Melanocyte of skin (primary cell): ENCODE results near the genes CFAP57, C1orf210 and TIE1.

DNA sequence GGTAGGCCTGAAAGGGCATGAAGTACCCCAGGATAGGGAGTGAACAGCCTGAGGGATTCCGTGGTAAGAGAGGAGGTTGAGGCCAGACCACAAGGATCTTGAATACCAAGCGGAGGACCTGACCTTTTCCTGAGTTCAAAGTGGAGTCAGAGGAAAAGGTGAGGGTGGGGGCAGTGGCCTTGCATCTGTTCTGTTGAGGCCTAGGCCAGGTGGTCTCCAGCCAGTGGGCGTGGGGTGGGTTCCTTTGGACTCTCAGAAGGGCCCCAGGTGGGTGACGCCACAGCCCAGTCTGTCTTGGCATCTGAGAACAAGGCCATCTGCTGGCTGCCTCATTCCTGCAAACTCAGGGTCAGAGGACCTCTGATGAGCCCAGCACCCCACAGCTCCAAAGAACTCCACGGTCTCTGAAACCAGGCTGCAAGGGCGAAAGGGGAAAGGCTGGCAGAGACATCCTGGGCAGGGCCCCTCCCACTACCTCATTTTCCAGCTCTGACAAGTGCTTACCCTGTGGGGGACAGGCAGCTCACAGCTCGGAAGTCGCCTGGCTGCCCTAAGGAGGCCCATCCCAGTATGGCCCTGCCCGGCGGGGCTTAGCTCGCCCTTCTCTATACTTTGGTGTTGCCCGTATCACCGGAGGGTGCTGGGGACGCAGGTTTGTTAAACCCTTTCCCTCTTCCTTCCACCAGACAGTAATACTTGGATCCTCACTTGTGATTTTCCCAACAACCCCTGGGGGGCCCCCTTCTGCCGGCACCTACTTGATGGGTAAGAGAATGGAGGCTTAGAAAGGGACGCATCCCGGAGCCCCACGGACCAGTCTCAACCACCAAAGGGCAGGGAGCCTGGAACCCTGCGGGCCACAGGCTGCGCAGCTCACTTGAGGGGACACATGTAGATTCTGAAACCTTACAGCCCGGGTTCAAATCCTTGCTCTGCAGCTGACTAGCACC, 10.8 kb upstream of the EDN2 start:
- CAGE, long polyA plus RNA, 2 experiments, result no peak in any of the 2 experiments

DNA sequence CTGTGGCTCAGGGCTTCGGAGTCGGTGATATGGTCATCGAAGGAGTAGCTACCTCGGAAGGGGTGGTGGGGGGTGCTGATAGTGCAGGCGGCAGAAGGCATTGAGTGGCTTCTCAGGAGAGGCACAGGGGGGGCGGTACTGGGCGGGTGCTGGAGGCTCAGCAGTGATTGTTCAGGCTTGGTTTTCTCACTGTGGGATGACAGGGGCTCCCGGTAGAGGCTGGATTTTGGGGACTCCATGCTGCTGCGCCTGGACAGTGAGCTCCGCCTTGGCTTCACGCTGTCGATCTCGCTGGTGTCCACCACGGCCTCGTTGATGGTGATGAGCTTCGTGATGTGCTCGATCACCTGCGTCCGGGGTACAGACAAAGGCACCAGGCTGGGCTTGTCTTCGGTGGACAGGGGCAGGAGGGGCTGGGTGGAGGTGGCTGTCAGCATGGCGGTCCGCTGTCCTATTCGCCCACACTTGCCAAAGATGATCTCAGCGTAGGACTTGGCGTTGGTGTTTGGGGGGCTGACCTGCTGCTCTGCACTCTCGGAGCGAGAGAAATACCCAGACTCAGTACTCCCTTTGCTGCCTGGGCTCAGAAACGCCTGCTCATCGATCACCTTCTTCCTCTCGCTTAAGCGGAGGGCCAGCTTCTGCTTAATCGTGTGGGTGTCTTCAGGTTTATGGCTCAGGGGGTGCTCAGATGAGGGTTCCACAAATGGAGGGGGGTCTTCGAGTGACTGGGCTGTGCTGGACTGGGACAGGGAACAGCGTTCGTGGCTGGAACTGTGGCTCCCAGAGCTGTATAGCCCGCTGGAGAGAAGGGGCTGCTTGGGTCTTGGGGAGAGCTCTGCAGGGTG, 98.8 kb upstream of the EDN2 start:
- CAGE, long polyA plus RNA, 2 experiments, result no peak in any of the 2 experiments

DNA sequence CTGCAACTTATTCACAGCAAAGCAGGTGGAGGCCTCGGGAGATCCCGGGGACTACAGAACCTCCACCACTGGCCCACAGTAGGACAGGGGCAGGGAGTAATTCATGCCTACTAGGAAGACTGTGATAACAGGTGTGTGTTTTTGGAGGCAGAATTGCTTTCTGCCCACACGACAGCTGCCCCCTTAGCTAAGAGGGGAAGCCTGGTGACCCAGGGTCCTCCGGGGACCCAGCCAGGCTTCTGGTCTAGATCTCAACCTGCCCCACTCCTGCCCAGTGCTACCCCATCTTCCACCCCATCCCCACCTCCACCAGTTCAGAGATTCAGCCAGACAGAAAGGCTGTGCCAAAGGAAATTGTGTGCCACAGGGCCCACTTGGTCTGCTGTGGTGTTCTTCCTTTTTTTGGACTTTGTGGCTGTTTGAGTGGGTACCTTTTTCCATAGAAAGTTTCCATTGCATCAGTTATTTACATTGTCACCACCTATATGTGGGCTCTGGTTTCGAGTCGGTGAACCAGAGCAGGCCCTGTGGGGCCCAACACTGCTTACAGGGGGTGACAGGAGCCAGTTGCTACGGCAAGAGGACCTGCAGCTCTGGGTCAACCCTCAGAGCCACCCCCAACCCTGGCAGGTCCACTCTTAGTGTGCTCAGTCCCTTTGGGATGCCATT, 156.8 kb upstream of the EDN2 start:
- CAGE, long polyA plus RNA, 2 experiments, result no peak in any of the 2 experiments

GRCh38 chr1:41806248-41806744, 112.4 kb downstream of the HIVEP3 start:
- CAGE, long polyA plus RNA, 2 experiments, result no peak in any of the 2 experiments

GRCh38 chr1:41823310-41823918, 95.3 kb downstream of the HIVEP3 start:
- CAGE, long polyA plus RNA, 2 experiments, result no peak in any of the 2 experiments

DNA sequence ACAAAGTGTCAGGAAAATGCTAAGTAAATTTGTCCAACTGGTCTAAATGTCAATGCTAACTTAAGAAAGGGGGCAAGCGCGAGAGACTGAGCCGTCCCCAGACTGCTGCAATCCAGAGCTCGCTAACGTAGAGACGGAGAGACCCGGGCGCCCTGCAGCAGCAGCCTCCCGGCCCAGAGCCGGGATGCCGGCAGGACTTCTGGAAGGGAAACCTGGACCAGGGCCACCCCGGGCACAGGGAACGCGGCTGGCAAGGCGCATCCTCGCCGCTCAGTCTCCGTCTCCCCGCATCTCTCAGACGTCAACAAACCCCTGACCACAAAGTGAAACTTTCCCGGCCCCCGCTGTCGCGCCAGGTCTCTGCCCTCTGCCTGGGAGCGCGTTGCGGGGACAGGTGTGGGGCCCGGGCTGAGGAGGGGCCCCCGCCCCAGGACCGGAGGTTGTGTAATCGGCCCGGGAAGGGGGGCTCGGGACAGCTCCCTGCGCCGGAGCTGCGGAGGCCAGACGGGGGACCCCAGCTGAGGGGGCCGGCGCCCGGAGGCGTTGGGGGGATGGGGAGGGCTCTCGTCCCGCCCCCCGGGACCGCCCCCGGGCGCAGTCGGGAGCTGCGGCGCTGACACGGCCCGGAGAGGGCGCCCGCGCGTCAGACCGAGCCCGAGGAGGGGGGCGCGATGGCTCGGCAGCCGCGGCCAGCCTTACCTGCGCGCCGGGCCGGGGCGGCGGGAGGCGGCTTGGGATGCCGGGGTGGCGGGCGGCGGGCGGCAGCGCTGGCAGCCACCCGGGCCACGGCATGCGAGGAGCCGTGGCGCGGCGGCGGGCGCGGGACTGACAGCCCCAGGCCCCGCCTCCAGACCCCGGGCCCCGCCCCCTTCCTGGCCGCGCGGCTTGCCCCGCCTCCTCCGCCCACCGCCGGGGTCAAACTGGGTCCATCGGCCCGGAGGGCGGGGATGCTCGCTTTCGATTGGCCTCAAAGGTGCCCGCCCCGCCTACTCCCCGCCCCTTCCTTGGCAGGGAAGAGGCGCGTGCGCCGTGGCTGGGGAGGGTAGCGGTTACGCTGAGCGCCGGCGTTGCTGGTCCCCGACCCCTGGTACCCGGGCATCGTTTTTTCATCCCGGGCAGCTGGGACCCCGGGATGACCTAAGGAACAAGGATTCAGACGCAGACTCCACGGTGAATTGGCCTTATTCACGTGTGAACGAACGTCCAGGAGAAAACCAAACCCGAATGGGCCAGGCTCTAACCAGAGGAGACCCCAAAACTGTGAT, 116.8 kb upstream of the HIVEP3 start:
- CAGE, long polyA plus RNA, 2 experiments, result no peak in any of the 2 experiments

GRCh38 chr1:42173149-42173710, 8.7 kb upstream of the GUCA2A start:
- CAGE, long polyA plus RNA, 2 experiments, result no peak in any of the 2 experiments

DNA sequence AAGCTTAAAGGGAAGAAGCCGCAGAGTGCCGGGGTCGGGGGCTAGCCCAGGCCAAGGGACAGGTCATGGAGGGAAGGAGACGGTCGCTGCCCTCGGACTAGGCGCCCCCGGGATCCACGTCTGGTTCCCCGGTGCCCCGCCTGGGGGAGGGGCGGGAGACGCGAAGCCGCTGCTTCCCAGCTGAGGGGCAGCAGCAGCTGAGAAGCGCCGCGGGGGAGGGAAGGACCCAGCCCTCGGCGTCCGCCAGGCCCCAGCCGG, 471 bp downstream of the FOXJ3 start:
- CAGE, long polyA plus RNA, 2 experiments, result no peak in any of the 2 experiments

GRCh38 chr1:42692800-42693411, 10.7 kb downstream of the YBX1 start:
- CAGE, long polyA plus RNA, 2 experiments, result no peak in any of the 2 experiments

DNA sequence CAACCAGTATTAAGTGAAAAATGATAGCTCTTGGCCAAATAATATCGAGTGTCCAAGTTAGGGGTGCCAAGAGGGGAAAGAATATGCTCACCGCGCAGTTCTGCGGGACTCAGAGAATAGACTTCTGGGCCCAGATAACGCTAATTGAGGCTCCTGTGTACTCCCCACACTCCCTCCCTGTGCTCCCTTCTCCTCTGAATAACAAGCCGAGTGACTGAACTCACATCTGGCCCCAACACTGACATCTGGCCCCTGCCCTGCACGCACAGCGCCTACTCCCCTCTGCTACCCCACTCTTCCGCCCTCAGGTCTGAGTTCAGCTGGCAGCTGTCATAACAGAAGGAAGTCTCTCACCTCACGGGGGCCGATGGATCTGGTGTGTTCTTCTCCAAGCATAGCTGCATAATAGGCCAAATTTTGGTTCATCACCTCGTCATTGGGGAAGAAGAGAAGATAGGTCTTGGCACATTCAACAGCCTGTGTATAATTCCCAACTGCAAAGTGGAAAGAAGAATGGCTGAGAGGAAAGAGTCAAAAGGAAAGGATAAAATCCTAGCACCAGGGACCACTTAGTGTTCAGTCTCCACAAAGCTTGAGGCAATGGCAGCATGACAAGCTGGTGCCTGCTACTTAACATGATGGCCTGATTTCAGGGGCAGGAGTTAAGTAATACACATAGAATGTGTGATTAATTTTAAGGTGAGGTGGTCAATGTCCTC, 9.2 kb downstream of the P3H1 start:
- CAGE, long polyA plus RNA, 2 experiments, result no peak in any of the 2 experiments

GRCh38 chr1:42766495-42766911, 325 bp downstream of the P3H1 start:
- CAGE, long polyA plus RNA, 2 experiments, result no peak in any of the 2 experiments

DNA sequence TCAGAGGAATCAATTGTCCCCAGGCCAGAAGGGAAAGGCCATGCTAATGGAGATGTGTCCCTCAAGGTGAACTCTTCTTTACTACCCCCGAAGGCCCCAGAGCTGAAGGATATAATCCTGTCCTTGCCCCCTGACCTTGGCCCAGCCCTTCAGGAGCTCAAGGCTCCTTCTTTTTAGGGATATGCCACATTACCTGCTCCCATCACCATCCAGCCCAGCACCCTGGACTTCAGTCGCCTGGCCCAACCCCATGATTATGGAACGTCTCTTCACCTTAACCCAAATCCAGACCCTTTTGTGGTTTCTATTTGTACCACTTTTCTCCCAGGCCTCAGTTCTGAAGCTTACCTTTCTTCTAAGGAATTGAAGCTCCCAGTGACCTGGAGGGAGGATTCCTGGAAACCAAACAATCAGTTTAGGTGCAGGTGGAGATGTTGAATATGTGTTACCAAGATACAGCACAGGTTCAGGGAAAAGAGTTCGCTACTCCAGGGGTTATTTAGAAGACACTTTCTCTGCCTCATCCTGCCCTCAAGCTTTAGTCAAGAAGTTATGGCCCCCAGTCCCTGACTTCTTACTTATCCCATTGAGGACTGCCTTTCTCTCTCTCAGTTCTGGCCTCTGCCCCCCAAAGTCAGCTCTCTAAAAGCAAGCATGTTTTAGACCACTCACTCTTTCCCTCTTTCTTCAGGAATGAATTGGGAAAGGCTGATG, 3.2 kb upstream of the ZNF691 start:
- CAGE, long polyA plus RNA, 2 experiments, result no peak in any of the 2 experiments

- CAGE, long polyA plus RNA, 2 experiments, result no peak in any of the 2 experiments
Measured at GRCh38 chr1:42924379-42925677, 33.8 kb downstream of the SLC2A1 start.

GRCh38 chr1:42934630-42935779, 23.7 kb downstream of the SLC2A1 start:
- CAGE, long polyA plus RNA, 2 experiments, result no peak in any of the 2 experiments

DNA sequence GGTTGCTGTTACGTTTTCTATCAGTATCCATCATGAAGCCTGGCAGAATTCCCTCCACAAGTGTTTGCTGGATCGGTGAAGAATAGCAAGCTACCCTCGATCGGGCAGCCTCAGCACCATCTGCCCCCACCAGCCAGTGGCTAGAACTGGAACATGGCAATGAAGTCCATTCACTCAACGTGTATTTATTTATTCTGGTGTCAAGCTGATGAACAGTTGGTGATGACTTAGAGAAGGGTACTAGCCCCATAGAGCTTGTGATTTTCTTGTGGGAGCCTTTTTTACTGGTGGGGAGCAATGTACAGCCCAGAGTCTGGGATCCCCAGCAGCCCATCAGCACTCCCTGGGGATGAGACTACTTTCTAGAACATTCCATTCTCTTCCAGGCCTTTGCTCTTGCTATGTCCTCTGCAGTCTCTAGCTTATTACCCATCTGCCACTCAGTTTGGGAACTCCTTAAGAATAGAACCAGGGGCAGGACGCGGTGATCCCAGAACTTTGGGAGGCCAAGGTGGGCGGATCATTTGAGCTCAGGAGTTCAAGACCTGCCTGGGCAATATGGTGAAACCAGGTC, 11.6 kb downstream of the SLC2A1 start:
- CAGE, long polyA plus RNA, 2 experiments, result no peak in any of the 2 experiments

DNA sequence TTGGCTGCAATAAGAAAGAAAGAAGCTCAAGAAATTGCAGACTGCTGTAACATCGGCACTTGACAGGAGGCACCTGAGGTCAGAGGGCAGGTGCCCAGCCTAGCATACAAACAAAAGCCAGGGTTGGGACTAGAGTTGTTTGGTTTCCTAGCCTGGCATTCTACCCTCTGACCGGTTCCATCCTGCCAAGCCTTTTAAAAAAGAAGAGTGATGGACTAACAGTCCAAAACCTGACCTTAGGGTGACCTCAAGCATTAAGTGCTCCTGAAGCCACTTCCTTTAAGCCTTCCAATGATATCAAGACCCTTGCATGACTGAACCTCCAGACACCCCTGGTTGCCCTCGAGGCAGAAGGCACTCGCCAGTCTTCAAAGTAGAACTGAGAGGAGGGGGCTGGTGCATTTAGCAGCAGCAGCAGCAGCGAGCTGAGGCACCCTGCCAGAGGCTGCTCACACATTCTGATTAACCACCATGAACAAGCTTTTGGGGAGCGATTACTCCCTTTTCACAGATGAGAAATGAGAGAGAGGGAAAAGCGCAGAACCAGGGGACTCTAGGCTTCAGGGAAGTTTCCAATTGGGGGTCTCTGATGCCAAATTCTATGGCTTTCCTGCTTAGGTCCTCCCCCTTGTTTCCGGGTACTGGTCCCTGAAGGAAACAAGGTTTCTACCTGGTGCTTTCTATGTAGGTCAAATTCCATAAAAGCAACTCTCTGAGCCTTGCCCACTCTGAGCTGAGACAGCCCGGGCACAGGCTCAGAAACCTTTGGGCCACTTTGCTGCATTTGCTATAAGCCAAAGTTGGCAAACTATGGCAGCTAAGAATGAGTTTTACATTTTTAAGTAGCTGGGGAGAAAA, 9.2 kb downstream of the SLC2A1 start:
- CAGE, long polyA plus RNA, 2 experiments, result no peak in any of the 2 experiments

GRCh38 chr1:43171811-43173040, at the start of gene CFAP57:
TSS of gene CFAP57 (plus strand) at chr1:43172330.
- CAGE, long polyA plus RNA, 2 experiments, result start-site peak on the minus strand in 2 of 2 experiments, at chr1:43172227-43172316 at its widest, 407 to 1,948 reads per replicate

DNA sequence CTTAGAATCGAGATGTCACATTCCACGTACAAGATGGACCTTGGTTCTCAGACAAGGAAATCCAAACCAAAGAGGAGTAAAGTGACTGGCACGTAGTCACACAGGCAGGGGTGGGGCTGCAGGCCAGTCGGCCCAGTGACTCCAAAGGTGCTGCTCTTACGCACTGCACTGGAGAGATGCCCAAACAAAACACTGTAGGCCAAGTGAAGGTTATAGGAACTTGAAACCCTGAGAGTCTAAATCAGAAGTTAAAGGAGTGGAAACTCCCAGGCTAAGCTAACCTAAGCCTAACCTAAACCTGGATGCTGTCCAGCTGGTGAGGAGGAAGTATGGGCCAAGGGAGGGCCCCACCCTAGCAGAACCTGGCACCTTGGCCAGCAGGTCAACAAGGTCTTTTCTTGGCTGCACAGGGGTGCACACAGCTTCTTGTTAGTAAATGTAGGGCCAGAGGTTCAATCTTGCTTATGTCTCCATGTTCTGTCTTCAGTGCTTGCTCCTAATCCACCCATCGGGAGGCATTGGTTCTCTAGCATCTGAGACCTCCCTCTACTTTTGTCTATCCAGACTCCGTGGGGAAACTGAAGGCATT, 13.1 kb upstream of the TMEM125 start:
- CAGE, long polyA plus RNA, 2 experiments, result no peak in any of the 2 experiments

- CAGE, long polyA plus RNA, 2 experiments, result no peak in any of the 2 experiments
Measured at GRCh38 chr1:43285443-43286244, at the start of gene C1orf210. TSS of gene C1orf210 (minus strand) at chr1:43285581.

DNA sequence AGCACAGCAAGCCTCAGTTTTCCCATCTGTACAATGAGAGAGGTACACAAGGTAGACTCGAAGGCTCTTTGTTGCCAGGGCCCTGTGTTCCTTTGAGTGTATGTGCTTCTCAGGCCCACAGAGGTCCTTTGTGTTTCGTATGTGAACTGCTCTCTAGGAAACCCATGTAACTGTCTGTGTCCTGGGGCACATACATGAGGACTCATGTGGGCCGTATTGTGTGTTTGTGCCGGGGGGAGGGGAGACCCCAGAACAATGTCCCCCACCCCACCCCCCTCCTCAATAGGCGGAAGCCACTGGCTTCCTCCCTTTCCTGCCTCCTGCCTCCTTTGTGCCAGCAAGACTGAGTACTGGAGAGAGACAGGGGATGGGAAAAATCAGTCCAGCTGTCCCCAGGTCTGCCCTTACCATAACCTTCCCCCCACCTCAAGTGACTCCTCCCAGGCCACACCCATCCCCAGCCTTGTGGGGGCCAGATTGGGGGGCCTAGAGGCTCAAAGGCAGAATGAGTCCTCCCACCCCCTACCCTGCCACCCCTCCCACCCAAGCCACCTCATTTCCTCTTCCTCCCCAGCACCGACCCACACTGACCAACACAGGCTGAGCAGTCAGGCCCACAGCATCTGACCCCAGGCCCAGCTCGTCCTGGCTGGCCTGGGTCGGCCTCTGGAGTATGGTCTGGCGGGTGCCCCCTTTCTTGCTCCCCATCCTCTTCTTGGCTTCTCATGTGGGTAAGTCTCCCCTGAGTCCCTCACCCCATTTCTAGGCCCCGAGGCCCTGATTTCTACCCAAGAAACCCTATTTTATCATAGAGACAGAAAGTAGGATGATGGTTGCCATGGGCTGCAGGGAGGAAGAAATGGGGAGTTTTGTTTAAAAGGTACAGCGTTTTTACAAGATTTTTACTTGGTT, at the start of gene TIE1:
Gene TIE1, plus strand, starts transcription at position 584 of the 912 bp plus-strand sequence.
- CAGE, long polyA plus RNA, 2 experiments, result no peak in any of the 2 experiments